Subcutaneous preadipocyte (primary cell): ENCODE data around the genes MTMR1, CD99L2, MAGEA10 and PNMA6E.

DNA sequence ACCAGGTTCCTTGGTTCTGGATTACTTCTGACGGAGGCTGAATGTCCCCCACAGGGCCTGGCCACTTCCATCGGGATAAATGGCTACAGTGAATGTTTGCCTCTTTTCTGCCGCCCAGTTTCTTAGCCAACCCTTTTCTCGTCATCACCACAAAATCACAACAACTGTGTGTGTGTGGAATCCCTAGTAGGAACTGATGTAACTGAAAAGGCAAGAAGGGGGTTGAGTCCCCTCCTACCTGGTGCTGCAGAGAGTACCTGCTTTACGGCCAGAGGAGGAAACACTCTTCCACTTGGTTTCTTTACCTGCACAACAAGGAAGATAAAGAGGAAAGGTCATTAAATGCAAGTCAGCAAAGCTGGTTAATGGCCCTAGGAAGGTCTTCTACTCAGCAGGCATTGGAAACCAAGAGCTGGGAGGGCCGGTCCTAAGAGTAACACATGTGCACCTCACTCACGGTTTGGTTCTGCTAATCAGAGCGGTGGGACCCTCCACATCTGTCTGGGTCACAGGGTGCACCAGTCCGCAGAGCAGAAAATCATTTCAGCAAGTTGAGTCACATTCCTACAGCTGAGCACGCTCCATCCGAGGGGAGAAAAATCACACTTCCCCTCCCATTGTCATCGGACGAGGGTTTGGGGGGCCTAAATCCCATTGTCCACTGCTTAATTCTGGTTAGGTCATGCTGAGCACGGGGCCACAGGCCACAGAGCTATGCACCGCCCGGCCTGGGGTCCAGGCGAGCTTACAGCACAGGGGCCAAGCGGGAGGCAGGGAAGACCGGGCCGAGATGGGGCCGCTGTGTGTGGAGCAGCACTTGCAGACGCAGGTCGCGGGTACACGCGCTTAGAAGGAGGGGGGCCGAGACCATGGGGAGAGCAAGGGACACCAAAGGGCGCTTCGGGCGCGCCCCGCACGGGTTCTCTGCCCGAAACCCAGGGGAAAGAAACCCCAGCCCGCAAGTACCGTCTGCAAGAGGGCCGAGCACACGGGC, 818 bp downstream of the EOLA2 start:
- CAGE, long polyA plus RNA = no peak

- CAGE, long polyA plus RNA = no peak
Observed at GRCh38 chrX:150200752-150201495, 162.2 kb upstream of the MAMLD1 start.

DNA sequence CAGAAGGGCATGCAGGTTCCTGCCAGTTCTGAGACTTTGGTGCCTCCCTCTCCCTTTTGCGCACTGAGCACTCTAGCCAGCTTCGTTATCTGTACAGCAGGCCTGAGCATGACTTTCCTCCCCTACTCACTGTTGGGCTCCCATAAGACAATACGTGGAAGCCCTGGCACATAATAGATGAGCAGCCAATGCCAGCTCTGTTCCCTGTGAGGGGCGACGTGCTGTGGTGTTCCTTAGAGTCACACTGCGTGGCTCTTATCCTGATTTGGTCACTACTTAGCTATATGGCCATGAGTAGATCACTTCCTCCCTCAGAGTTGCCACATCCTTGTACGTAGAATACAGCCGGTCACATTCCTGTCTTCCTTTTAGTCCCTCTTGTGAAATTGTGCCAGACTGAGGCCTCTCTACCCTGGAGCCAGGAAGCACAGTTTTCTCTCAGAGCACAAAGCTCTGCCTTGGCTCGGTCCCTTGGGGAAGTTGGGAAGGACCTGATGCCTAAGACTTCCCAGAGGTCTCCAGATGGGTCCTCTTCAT, 160.4 kb upstream of the MAMLD1 start:
- CAGE, long polyA plus RNA = no peak

DNA sequence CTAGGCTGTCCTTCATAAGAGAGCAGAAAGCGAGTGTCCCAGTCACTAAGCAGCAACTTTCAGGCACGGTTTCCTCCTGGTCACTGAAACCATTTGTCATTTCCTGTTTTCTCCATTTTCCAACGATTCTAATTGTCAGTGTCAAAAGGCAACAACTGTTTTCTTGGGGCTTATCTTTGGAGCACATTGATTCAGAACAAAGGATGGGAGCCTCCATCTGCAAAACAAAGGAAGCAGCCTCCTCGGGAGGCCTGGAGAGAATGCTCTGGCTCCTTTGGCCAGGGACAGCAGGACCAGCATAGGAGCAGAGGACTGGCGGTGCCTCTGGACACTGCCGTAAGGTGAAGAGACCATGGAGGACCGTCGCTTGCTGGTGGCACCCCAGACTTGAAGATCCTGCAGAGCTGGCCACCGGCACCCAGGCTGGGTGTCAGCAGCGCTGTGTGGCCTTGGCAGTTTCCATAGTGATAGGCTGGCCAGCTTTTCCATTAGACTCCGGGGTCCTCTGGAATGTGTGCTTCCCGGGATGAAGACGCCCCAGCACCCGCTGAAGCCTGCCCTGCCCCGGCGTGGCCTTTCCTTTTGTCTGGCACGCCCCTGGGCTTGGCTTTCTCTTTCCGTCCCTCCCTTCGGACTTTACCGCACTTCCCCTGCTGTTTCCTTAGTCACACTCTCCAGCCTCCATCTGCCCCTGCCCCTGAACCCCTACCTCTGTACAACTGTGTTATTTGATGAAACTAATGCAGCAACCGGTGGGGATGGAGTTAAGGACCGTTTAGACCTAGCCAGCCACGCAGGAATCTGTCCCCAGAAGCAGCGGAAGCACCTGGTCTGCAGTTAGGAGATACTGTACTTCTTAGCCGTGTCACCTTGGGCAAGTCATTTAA, 61.0 kb upstream of the MTM1 start:
- CAGE, long polyA plus RNA = no peak

GRCh38 chrX:150508073-150508919, 60.1 kb upstream of the MTM1 start:
- CAGE, long polyA plus RNA = no peak

DNA sequence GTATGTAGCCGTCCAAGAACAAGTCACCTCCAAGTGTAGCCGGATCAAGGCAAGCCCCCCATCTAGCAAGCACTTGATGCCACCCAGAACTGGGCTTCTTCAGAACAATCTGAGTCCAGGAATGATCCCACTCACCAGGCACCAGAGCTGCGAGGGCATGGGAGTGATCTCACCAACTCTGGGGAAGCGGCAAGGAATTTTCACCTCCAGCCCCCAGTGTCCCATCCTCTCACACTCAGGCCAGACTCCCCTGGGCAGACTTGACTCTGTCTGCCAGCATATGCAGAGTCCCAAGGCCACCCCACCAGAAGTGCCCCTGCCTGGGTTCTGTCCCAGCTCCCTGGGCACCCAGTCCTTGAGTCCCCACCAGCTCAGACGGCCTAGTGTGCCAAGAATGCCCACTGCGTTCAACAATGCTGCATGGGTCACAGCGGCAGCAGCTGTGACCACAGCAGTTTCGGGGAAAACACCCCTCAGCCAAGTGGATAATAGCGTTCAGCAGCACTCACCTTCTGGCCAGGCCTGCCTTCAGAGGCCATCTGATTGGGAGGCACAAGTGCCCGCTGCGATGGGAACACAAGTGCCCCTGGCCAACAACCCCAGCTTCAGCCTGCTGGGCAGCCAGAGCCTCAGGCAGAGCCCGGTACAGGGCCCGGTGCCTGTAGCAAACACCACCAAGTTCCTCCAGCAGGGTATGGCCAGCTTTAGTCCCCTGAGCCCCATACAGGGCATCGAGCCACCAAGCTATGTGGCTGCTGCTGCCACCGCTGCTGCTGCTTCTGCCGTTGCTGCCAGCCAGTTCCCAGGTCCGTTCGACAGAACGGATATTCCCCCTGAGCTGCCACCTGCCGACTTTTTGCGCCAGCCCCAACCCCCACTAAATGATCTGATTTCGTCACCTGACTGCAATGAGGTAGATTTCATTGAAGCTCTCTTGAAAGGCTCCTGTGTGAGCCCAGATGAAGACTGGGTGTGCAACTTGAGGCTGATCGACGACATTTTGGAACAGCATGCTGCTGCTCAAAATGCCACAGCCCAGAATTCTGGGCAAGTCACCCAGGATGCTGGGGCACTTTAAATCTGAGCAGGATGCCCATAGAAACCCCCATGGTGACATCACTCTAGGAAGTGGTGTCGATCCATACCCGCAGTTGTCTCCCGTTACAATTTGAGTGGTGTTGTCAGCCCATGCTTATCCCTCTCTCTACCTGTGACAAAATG, 56.0 kb upstream of the MTM1 start:
- CAGE, long polyA plus RNA = no peak

DNA sequence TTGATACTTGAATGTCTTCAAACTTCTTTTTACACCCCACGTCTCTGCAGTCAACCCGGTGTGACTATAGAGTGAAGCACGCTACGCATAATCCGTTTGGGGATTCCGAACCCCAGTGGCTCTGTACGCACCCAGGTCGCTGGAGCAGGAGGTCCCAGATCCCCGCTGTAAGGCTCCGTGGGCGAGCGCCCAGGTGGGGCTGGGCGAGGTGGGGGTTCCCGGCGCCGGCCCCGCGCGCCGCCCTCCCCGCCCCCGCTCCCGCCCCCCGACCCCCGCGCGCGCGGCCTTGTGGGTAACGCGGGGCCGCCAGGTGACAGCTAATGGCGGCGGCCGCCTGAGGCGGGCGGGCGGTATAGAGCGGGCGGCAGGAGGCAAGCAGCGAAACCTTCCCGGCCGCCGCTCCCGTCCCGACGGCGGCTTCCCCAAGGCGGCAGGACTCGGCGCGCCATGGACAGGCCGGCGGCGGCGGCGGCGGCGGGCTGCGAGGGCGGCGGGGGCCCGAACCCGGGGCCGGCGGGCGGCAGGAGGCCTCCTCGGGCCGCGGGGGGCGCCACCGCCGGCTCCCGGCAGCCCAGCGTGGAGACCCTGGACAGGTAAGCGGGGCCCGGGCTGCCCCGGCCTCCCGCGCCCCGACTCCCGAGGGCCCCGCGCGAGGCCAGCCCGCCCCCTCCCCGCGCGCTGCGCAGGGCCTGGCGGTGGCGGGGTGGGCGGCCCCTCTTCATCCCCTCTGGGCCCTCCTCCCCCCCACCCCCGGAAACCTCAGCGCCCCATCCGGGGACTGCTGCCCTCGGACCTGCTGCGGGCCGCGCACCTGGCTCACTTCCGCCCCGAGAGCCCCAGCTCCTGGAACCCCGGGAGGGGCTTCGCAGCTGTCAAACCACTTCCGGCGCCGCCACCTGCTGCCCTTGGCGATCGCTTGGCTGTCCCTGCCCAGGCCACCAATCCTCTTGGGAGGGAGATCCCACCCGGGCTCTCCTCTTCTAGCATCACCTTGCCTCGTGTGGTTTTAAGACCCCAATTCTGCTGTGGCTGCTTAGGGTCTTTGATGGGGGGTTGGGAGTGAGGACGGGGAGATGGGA, at the start of gene MTMR1:
TSS of gene MTMR1 (plus strand) at position 313 of the 1,079 bp plus-strand sequence.
- CAGE, long polyA plus RNA = no peak

DNA sequence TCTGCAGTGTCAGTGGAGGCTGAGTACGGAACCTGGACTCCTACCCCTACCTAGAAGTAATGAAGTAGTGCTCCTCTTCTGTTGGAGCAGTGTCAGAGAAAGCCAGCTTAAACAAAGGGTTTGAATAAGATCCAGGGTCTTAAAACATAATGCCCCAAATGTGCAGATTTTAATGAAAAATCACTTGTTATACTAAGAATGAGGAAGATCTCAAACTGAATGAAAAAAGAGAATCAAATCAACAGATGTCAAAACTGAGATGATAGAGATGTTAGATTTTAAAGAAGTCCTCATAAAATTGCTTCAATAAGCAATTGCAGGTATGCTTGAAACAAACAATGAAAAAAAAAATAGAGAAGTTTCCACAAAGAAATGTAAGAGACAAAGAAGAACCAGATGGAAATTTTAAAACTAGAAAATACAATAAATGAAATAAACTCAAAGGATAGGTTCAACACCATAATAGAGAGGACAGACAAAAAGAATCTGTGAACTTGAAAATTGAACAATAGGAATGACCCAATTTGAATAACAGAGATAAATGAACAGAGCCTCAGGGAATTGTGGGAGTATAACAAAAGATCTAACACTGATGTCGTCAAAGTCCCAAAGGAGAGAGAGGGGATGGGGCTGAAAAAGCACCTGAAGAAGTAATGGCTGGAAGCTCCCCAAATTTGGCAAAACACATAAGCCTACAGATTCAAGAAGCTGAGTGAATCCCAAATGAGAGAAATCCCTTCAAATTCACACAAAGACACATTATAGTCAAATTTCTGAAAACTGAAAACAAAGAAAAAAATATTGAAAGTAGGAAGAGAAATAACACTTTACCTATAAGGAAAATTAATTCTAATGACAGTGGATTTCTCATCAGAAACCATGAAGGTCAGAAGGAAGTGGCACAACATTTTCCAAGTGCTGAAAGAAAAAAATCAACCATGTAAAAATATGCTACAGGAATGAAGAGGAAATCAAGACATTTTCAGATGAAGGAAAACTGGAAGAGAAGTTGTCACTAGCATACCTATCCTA, 11.8 kb downstream of the MTMR1 start:
- CAGE, long polyA plus RNA = no peak

- CAGE, long polyA plus RNA = no peak
Observed at GRCh38 chrX:150898116-150899140, at the start of gene CD99L2. Gene CD99L2 (minus strand): TSS chrX:150898668.

- CAGE, long polyA plus RNA = no peak
Observed at GRCh38 chrX:150966535-150966774, 16.7 kb upstream of the HMGB3 start.

DNA sequence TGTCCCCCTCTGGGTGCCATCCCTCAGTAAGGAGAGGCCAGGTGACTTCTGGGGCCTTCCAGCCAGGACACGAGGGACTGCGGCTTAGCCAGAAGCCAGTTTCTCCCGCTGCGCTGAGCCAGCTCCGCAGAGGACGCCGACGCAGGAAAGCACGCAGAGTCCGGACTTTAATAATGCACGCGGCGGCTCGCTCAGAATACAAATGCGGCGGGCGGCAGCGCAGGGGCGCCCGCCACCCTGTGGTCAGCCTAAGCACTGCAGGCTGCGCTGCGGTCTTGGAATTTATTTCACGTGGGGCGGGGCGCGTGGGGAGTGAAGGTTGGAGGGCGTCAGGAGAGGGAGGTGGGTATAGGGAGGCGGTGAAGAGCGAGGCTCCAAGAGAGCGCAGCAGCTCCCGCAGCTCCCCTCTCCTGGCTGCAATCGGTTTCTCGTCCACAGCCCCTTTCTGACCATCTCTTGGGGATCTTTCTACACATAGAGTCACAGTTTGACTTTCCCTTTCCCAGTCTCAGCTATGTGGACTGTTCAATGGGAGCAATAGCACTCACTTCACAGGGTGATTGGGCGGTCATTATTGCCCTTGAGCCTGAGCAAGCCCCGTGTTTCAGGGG, 94.0 kb upstream of the GPR50 start:
- CAGE, long polyA plus RNA = no peak

DNA sequence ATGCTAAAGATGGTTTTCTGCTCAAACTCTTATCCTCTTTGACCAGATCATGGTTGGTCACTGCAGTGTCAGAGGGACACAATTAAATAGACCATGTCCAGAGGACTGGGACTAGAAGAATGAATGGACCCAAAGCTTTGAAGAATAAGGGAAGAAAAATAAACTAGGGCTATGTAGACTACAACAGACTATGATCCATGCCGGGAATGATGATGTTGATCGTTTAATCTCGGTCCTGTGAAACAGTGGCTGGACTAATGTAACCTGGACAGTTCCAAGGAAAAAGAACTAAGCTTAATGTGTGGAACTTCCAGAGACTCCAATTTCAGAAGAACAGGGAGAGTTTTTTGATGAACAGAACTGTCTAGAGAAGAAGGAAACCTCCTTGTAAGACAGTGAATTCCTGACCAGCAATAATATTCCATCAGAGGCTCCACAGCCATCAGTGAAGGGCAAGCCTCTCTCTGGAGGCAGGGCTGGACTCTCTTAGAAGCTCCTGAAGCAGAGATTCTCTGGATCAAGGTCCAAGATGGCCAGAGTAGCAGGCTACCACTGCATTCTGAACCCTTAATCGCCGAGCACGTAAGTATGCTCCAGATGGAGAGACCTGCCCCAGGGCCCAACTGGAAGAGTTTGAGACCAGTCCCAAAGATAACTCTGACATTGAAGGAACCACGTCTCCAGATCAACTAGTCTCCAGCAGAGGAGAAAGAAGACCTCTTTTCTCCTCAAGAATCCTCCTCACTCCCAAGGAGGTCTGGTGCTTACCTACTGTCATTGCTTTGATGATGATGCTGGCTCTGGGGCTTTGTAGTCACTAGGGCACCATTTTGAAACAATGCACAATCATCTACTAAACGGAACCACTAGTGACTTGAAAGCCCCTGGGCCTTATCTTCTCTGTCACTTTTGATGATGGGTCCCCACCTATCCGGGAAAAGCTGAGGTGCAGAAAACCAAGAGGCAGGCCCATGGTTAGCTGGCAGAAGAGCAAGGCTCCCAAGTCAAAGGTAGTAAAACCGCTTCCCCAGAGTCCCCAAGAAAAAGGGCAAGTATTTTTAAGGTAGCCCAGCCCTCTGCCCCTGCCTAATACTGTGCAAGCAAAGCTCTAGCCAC, 16.3 kb downstream of the GABRE start:
- CAGE, long polyA plus RNA = no peak

DNA sequence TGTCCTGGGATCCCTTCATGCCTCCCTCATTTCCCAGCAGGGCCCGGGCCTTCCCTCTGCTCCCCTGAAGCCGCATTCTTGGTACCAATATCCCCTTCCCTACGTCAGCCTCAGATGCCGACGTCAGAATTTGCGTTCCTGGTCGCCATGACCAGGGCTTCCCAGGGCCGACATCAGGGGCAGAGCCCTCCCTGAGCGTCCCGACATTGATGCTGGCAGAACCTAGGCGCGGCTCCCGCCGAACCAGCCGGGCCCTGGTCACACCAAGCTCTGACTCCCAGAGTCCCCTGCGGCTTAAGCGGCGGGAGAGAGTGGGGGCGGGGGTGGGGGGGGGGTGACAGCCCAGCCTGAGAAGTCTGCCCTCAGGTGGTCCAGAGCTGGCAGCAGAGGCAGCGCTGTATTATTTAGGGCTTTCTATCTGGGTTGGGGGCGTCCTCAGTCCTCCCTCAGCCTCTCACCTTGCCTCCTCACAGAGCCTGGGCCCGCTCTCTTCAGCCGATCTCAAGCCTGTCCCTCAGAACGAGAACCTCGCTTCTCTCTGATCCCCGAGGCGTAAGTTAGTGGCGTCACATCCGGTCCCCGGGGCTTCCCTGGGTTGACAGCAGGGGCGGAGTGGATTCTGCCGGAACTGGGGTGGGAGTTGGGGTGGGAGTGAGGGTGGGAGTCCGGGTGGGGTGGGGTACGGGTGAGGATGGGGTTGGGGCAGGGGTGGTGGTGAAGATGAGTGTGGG, at the start of gene MAGEA10:
TSS of gene MAGEA10 (minus strand) at position 561 of the 731 bp plus-strand sequence.
- CAGE, long polyA plus RNA = no peak

DNA sequence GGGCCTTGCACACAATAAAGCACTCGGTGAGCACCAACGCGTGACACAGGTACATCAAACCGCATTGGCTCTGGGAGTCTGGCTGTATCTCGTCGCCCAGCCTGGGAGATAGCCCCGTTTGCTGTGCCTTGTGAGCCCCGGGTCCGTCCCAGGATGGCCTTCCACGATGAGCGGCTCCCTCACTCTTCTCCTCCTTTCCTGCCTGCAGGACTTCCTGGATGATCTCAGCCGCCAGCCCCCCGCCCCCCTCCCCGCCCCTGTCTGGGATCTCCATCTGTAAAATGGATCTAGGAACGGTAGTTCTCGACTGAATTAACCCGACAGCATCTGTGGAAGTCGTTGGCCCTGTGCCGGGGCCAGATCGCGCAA, 524 bp upstream of the ZNF185 start:
- CAGE, long polyA plus RNA = no peak

DNA sequence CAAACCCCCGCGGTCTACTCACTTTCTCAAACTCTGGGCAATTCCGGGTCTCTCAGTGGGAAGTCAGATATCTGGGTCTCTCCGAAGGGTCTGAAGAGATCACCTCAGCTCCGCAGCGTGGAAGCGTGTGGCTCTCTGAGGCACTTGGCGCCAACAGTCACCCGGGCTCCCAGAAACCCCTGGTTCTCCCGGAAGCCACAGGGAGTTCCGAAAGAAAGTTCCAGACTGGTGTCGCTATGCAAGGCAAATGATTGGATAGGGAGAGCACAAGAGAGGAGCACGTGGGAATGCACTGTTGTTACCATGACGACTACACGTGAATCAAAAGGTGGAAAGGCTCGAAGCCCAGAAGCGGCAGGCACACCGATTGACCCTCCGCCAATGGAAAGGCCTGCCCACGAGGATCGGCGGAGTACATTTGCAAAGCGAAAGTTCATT, at the start of gene PNMA6E:
TSS of gene PNMA6E (minus strand) at position 129 of the 438 bp plus-strand sequence.
- CAGE, long polyA plus RNA = no peak

DNA sequence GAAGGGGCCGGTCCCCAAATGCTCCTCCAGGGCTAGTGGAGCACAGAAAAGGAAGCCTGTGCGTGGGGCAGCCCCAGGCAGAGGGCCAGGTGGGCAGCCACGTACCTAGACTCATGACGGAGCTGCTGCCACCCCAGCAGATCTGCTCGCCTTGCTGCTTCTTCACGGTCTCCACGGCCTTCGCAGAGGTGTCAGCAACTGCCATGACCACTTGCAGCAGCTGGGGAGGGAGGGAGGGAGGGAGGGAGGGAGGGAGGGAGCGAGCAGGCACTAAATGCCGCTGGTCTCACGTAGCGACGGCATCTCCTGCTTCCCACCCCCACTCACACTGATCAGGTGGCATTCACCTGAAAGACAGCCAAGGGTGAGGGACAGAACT, 8.4 kb upstream of the TREX2 start:
- CAGE, long polyA plus RNA = no peak

DNA sequence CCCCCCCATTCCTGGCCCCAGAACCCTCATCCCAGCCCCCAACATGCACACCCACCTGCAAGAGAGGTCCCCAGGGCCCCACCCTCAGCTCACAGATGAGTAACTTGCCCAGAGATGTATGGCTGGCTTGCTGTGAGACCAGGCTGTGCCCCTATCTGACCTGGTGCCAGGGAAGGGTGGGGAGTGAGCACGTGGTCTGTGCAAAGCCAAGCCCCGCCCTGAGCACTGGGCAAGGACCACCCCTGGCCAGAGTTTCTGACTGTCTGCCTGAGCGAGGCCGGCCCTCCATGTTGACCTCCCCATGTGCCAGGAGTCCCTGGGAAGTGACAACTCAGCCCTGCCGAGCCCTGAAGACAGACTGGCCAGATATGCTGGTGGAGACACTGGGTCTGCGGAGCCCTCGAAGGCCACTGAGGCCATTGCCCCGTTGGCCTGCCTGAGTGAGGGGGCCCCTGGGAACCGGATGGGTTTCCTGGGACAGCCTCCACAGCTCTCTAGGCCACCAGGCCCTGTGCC, 7.2 kb upstream of the BGN start:
- CAGE, long polyA plus RNA = no peak

DNA sequence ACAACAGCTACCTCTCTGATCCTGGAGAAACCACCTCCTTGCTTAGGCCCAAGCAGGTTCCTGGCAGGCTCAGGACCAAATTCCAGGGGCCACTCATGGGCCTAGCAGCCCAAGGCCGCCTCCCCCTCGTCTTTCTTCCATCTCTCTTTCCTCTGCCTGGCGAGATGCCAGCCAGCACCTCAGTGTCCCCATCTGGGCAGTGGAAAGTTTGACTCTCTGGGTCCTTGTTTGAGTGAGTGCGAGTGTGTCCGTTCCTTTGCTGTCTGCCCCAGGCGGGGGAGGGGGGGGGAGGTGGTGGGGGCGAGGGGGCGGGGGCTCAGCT, 359 bp upstream of the BGN start:
- CAGE, long polyA plus RNA = no peak

- CAGE, long polyA plus RNA = no peak
Observed at GRCh38 chrX:153496145-153497114, 1.6 kb downstream of the BGN start.

DNA sequence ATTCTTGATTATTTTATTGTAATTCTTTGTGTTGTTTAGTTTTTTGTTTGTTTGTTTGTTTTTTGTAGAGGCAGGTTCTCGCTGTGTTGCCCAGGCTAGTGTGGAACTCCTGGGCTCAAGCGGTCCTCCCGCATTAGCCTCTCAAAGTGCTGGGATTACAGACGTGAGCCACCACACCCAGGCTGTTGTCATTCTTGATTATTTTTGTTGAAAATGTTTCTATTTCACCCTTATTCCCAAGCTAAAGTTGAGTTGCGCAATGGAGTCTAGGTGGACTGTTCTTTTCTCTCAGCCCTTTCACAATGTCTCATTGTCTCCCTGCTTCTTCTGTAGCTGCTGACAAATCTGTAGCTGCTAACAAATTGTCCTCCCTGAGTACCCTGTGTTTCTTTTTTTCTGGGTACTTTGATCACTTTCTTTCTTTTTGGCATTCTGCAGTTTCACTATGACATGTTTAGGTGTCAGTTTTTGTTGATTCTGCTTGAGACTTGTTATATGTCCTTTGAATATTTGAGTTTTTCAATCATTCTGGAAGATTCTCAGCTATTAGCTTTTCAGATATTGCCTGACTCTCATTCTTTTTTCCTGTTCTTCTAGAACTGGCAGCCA, 6.4 kb downstream of the ABCD1 start:
- CAGE, long polyA plus RNA = no peak